Measurements from ENCODE around the genes COMMD2 and EIF2A.

DNA sequence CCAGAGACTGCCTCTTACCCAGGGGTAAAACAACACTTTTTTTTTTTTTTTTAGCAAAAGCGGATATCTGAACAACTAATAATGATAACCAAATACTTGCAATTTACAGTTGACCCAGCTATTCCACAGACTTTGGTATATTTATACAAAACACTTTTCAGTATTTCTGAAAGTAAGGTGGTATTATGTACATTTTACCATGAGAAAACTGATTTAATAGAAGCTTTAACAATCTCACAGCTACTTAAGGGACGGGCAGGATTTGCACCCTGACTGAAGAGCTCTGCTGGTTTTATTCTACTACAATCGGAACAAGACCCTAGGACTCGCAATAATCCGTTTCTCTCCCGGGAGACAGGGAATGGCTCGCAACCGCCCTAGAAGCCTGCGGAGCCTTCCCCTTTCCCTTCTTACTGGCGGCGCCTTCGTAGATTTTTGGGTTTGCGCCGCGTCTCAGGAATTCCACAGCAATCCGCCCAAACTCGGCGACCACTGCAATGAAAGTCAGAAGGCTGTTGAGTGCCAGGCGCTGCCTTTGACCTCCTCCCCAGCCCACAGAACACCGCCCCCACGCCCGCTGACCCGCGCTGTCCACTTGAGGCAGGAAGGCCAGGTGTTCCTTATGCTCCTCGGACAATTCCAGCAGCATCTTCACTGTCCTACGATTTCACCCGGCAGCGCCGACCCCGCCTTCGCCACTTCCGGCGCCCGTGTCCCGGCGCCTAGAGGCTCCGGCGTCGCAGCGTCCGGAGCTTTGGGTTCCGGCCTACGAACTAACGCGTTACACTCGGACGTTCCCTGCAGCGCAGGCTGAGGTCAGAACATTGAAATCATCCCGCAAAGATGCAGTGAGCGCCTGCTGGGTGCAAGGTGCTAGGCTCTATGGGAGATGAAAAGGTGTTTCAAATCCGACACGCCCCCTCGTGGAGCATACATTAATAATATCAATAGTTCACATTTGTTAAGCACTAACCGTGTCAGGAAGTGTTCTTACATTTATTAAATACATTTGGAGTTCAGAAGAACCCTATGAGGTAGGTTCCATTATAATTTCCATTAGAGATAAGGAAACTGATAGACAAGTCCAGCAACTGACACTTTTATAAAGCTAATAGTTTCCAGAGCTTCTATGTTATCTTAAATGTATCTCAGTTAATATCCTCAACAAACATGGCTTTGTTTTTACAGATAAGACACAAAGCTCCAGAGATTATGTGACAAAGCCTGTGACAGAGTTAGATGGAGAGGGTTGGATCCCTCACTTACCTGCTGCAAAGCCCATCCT lies at the start of gene COMMD2:
Gene COMMD2 (minus strand): TSS at position 694 of the 1,285 bp plus-strand sequence.
- PRO-cap, result bidirectional peak, plus-strand start at position 819 of the sequence, minus-strand start at position 694 of the sequence

DNA sequence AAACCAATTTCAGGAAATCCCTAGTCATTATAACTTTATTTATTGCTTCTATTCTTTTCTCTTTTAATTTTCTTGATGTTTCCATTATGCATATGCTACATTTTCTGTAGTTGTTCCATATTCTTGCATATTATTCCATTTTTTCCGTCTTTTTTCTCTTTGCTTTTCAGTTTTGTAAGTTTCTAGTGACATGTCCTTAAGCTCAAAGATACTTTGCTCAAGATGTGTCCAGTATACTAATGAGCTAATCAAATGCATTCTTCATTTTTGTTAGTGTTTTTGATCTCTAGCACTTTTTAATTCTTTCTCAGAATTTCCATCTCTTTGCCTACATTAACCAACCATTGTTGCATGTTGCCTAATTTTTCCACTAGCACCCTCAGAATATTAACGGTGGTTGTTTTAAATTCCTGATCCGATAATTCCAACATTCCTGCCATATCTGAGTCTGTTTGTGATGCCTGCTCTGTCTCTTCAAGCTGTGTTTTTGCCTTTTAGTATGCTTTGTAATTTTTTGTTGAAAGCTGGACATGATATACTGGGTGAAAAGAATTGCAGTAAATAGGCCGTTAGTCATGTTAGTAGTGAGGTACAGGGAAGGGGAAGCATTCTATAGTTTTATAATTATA lies 20.7 kb downstream of the PFN2 start:
- PRO-cap, result no peak

DNA sequence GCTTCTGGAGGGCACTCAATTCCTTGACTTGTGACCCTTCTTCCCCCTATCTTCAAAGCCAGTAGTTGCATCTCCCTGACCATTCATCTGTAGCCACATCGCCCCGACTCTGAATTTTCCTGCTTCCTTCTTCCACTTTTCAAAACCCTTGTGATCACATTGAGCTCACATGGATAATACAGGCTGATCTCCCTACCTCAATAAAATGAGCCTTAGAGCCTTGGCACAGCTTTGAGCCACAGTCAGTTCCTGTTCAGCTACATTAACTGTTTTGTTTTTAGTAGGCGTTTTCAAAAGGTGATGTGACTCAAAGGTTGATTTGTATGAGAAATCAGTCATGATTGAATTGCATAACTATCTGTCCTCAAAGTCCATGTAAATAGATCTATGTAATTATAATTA lies 12.4 kb downstream of the PFN2 start:
- PRO-cap, result no peak

DNA sequence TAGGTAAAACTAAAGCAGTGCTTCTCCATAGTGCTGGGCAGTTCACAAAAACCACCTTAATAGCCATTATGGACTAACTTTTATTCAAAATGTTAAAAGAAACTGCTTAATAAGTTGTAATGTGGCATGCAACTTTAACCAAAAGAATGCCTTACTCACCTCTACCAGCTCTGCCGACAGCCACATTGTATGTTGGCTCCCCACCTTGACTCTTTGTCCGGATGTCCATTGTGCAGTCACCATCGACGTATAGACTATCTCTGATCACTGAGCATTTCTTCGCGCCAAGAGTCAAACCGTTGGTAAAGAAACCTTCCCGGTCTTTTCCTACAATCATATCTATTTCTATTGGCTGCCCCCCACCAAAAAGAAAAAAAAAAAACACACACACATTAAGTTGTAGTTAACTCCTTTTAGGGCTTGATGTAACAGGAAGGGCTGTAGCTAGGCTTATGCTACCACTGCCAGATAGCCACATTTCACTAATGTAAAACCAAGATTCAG lies 2.4 kb downstream of the PFN2 start:
- PRO-cap, result no peak

- PRO-cap, result bidirectional peak, plus-strand start at chr3:149970170, minus-strand start at chr3:149970125; bidirectional peak, plus-strand start at chr3:149970459, minus-strand start at chr3:149970346
These were observed 584 bp downstream of the PFN2 start for GRCh38 chr3:149969941-149970681.

DNA sequence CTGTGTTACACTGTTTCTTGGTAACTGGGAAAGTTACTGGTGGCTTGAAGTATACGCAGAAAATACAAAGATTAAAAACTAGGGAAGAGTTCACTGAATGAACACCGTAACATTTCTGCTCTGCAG lies 1.1 kb upstream of the PFN2 start:
- PRO-cap, result no peak

GRCh38 chr3:150039048-150039265 lies 68.3 kb upstream of the PFN2 start:
- PRO-cap, result no peak

DNA sequence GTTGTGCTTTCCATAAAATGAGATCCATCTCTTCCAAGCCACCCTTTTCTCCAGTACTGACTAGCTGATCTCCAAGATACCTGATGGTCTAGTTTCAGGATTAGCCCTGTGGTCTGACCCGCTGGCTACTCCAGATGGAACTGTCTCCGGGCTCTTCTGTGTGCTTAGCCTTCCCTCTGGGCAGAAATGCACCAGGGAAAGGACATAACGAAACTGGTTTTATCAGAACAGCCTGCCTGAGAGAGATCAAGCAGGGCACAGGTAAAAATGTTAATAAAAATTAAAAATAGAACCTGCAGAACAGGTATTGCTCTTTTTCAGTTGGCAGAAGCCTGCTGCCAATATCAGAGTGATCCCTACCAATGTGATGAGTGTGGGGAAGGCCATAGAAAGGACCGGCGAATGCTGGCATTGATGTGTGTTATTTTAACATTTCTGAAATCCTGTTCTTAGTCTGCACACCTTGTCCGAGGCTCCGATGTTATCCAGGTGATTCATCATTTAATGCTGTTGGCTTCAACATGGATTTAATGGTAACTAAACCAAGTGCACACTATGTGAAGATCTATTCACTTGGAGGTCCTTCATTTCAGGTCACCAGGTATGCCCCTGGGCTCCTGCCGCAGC lies 169.6 kb upstream of the TSC22D2 start:
- PRO-cap, result no peak

DNA sequence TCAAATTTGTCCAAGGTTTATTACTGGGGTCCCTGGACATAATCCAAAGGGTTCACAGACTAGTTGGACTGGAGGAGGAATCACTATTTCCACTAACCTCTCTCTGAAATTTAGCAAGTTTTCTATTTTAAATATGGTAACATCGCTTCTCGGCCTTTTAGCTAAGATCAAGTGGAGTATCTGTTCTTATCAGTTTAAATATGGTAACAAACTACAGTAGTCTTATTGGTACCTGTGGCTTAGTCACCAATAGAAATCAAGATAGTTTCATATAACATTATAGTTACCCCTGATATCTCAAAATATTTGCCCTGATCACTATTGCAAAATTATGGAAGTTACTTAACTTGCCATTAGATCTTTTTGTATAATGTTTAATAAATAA lies 166.5 kb upstream of the TSC22D2 start:
- PRO-cap, result no peak

DNA sequence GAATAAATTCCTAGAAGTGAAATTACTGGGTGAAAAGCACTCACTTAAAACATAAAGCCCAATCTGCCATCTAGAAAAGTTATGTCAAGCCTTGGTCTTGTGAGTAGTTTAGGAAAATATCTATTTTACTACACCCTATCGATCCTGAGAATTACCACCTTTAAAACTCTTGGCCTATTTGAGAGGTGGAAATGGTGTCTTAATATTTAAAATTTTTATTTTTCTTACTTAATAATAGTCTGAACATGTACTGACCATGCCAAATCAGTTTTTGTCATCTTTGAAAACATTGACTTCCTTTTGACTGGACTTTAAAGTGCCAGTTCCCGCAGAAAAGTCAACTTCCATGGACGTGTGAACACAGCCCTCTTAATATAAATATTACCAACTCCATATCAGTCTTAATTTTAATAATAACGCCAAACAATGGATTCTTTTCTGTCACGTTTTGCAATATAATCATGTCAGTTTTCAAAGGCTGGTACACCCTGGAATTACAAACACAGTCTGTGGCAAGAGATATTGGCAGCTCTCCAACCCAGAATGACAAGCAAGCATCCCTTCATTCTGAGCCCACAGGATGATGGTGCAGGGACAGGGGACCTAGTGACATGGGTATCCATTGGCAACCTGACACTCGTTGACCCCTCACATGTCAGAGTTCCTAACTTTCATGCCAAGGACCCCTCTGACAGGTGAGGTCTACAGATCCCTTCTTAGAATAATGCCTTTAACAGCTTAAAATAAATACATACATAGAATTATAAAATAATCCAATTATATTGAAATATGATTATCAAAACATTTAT lies 154.6 kb upstream of the TSC22D2 start:
- PRO-cap, result no peak

GRCh38 chr3:150278594-150278989 lies 129.5 kb upstream of the TSC22D2 start:
- PRO-cap, result no peak

GRCh38 chr3:150362758-150363463 lies 45.2 kb upstream of the TSC22D2 start:
- PRO-cap, result no peak

GRCh38 chr3:150385262-150385864 lies 22.7 kb upstream of the TSC22D2 start:
- PRO-cap, result no peak

DNA sequence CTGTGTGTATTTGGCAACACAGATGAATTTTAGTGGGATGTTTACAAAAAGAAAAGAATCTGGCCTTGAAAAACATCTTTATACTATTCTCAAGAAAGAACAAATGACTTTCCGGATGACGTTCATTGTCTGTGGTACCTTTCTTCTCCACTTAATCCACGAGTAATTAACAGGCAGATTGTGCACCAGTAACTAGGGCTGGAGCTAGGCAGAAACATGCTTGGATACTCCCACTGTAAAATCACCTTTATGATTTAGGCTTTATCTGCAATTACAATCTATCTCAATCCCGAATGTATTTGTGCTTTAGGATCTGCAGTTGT lies 8.1 kb downstream of the SERP1 start:
- PRO-cap, result no peak

DNA sequence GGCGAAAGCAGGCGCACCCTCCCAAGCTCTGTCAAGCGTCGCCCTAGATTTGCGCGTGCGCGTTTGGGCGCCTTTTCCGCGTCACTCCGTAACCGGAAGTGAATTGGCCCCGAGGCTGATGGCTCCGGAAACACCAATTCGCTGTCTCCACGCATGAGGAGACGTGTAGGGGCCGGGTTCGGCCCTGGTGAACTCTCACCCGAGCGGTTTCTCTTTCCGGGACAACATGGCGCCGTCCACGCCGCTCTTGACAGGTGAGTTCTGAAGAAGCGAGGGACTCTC lies at the start of gene EIF2A:
Gene EIF2A (plus strand): TSS at position 211 of the 282 bp plus-strand sequence.
- PRO-cap, result bidirectional peak, plus-strand start at position 214 of the sequence, minus-strand start outside the sequence

GRCh38 chr3:150726339-150726783 lies 22.6 kb upstream of the ERICH6 start:
- PRO-cap, result no peak

- PRO-cap, result no peak
These were observed 19.6 kb downstream of the GPR171 start for GRCh38 chr3:151183354-151183836.

GRCh38 chr3:151328371-151329150 lies 788 bp downstream of the P2RY13 start:
- PRO-cap, result no peak

GRCh38 chr3:151346245-151346551 lies 16.8 kb upstream of the P2RY13 start:
- PRO-cap, result no peak

DNA sequence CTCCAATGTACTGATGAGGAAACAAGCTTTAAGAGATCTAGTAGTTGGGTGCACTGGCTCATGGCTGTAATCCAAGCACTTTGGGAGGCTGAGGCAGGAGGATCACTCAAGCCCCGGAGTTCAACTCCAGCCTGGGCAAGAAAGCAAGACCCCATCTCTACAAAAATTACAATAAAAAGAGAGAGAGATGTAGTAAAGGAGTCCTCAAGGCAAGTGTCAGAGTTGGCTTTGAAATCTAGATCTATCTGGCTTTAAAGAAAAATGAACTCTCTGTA lies 16.3 kb downstream of the SUCNR1 start:
- PRO-cap, result no peak